HepG2 (cell line): ENCODE measurements around a stretch of chr2.

DNA sequence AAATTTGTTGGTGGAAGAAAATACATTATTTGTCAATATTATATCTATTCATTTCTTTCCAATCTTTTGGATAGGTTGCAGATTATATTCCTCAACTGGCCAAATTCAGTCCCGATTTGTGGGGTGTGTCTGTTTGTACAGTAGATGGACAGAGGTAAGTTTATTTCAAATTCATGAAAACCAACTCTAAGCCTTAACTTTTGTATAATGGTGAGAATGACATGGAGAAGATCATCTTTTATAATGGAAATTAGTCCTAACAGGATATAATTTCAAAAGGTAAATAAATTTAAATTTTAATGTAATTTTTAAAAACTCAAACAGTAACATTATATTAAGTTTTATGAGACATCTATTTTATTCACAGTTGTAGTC, 21.2 kb downstream of the GLS start:
- RRBS, 2 experiments = no CpG with 5 or more reads among the region's 1 CpG
CAGE:
- cytosol, long polyA minus RNA = start-site peak on the plus strand centred at position 84 of the sequence, 8 bp wide, 31 reads
- cytosol, long polyA plus RNA = no peak
- long polyA plus RNA = no peak
- nucleus, long polyA minus RNA = no peak
- nucleus, long polyA plus RNA = no peak

DNA sequence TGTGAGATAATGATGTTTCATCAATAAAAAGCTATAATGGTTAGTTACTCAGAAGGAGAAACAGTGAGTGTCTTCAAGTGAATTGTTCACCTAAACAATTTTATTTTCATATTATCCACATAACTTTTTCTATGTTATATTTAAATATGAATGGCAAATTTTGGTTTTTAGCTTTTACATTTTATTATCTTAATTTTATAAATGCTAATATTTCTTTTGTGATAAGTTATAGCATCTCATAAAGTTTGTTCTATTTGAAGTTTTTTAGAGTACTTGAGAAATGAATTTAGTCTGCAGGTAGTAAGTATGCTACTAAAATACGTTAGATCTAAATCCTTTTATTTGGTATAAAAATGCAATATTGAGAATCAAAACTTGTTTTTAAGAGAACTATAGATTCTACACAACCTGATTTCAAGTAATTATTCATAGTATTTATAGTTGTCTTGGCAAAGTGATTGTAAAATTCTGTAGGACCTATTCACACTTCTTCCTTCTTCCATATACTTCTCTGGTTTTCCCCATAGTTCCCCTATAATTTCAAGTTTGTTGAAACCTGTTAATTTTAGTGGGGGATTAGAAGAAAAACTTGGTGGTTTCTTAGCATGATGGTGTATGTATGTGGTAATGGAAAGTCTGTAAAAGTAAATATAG, 53.1 kb downstream of the GLS start:
- RRBS, 2 experiments = no CpG with 5 or more reads among the region's 1 CpG
CAGE:
- cytosol, long polyA minus RNA = no peak
- cytosol, long polyA plus RNA = no peak
- long polyA plus RNA = no peak
- nucleus, long polyA minus RNA = start-site peak on the plus strand centred at position 172 of the sequence, 806 bp wide, 231 reads
- nucleus, long polyA plus RNA = no peak

DNA sequence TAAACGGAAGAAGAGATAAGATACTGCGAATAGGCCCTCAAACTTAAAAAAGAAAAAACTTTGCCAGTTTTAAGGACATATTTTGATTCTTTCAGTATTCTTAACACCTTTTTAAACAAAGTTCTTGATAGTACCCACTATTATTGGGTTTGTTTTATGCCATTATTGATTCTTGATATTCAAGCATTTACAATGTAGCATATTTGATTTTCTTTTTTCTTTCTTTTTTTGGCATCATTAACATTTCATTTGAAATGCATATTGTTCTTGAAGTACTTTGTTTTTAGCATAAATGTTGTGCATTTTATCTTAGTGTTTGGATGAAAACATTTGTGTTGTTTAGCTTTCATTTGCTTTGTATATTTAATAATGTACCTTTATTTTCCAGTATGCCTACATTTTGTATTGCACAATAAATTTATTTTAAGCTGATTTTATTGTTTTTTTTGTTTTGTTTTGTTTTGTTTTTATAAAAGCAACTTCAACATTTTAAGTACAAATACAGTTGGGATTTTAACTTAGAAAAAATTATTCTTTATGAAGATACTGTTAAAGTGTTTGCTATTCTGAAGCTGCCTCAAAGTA, 54.3 kb downstream of the GLS start:
- RRBS, 2 experiments = no CpG with 5 or more reads among the region's 2 CpGs
CAGE:
- cytosol, long polyA minus RNA = no peak
- cytosol, long polyA plus RNA = no peak
- long polyA plus RNA = no peak
- nucleus, long polyA minus RNA = start-site peak on the plus strand centred at position 118 of the sequence, 96 bp wide, 30 reads
- nucleus, long polyA plus RNA = no peak

DNA sequence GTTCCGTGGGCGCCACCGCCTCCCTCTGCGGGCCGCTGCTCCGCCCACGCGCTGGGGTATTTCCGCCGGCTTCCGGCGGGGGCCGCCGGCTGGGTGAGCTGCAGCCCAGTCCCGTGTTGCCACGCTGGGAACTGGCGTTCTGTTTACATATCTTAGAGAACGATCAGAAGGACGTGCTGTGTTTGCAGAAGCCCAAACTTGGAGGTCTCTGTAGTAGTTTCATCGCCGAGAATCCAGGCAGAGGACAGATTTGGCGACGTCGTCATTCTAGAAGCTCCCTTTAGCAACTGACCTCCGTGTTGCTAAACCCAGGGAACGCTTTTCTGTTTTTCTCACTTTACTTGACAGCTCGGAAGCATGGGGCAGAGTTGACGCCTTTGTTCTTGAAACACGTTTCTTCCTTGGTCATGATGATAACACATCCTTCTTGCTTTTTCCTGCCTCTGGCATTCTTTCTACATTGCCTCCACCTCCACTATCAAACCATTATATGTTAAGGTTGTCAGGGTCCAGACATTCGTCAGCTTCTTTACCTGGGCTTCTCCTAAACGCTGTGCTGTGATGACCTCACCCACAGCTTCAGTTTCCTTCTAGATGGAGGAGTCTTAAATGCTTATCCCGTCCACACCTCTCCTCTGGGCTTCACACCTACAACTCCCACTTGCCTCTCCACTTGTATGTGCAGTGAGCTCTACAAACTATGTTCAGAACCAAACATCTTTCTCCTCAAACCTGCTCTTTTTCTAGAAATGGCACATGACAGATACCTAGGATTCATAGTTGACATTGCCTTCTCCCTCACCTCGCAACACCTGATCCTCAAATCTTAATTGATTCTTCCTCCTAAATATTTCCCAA, 524 bp upstream of the STAT1 start:
- RRBS, 2 experiments = under 1 to 2% methylated on average over 6 of the region's 33 CpGs
CAGE:
- cytosol, long polyA minus RNA = no peak
- cytosol, long polyA plus RNA = no peak
- long polyA plus RNA = no peak
- nucleus, long polyA minus RNA = no peak
- nucleus, long polyA plus RNA = no peak

DNA sequence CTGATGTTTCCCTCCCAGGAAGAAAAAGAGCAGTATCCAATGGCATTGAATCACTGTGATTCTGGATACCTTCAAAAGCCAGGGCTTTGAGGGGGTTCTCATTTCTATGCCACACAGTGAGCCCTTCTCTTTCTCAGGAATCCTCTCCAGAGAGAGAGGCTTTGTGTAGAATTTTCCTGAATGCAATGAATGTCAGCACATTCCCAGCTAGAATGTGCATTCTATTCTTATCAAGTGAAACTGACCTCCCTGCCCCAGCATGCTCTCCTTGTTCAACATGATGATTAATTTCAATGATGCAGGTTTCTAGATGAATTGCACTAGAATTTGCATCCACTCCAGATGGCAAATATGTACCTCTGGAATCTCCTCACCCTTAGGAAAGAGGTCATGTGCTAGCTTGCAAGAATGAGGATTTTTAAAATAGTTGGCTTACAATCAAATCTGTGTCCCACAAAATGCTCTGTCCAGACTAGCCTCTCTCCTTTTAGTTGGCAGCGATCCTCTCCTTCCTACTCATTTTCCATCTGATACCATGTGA, 20.8 kb upstream of the STAT4 start:
- RRBS, 2 experiments = no CpG with 5 or more reads among the region's 1 CpG
CAGE:
- cytosol, long polyA minus RNA = no peak
- cytosol, long polyA plus RNA = no peak
- long polyA plus RNA = no peak
- nucleus, long polyA minus RNA = no peak
- nucleus, long polyA plus RNA = no peak

DNA sequence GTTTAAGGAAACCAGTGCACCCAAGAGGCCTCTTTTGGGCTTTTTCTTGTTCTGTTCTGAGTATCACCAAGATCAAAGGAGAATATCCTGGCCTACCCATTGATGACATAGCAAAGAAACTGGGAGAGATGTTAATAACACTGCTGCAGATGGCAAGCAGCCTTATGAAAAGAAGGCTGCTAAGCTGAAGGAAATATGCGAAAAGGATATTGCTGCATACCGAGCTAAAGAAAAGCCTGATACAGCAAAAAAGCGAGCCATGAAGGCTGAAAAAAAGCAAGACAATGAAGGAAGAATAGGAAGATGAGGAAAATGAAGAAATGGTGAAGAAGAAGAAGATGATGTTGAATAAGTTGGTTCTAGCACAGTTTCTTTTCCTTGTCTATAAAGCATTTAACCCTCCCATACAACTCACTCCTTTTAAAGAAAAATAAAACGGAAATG, 23.7 kb upstream of the STAT4 start:
- RRBS, 2 experiments = no CpG with 5 or more reads among the region's 4 CpGs
CAGE:
- cytosol, long polyA minus RNA = no peak
- cytosol, long polyA plus RNA = no peak
- long polyA plus RNA = no peak
- nucleus, long polyA minus RNA = no peak
- nucleus, long polyA plus RNA = no peak

GRCh38 chr2:191184444-191185193, 33.8 kb upstream of the STAT4 start:
- RRBS, 2 experiments = no CpG with 5 or more reads among the region's 4 CpGs
CAGE:
- cytosol, long polyA minus RNA = no peak
- cytosol, long polyA plus RNA = no peak
- long polyA plus RNA = no peak
- nucleus, long polyA minus RNA = no peak
- nucleus, long polyA plus RNA = no peak

DNA sequence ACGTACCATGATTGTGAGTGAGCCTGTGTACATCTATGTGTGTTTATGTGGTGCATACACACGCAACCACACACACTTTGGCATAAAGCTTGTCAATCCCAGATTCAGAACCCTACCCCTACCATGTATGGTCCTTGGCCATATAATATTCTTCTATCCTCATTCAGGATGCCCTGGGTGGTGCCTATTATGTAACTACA, 11.3 kb upstream of the MYO1B start:
- RRBS, 2 experiments = no CpG with 5 or more reads among the region's 2 CpGs
CAGE:
- cytosol, long polyA minus RNA = no peak
- cytosol, long polyA plus RNA = no peak
- long polyA plus RNA = no peak
- nucleus, long polyA minus RNA = no peak
- nucleus, long polyA plus RNA = no peak

- RRBS, 2 experiments = no CpG with 5 or more reads among the region's 6 CpGs
CAGE:
- cytosol, long polyA minus RNA = no peak
- cytosol, long polyA plus RNA = no peak
- long polyA plus RNA = no peak
- nucleus, long polyA minus RNA = start-site peak on the plus strand at chr2:191263270-191263772, 21 reads
- nucleus, long polyA plus RNA = no peak
Measured at GRCh38 chr2:191262875-191263799, 17.9 kb downstream of the MYO1B start.

CAGE:
- cytosol, long polyA minus RNA = no peak
- cytosol, long polyA plus RNA = no peak
- long polyA plus RNA = no peak
- nucleus, long polyA minus RNA = no peak
- nucleus, long polyA plus RNA = no peak
Measured at GRCh38 chr2:191689274-191689590, 11.3 kb downstream of the NABP1 start.

DNA sequence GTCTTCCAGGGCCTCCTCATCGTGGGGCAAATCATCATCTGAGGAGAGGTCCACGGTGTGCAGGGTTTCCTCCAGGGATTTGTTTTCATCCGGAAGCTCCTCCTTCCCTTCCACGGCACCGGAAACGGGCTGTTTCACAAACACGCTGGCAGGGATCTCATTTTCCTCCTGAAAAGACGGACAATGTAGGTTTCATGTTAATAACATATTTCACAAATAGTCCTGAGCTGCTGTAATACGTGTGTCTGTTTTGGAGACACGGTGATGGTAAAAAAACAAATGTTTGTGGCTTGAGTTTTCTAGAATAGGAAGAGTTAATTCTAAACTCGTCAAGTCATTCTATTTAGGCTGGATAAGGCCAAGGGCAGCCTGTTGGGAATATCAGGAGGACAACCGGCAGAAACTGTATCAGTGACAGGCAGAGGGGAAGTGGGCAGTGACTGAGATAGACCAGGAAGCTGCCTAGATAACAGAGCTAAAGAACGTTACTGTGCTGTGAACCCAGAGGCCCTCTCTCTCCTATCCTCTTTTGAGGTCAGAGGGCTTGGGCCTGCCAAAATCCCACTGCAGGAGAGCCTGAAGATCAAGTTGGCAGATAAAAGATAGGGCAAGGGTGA, 10.2 kb downstream of the CAVIN2 start:
- RRBS, 2 experiments = no CpG with 5 or more reads among the region's 13 CpGs
CAGE:
- cytosol, long polyA minus RNA = no peak
- cytosol, long polyA plus RNA = no peak
- long polyA plus RNA = no peak
- nucleus, long polyA minus RNA = no peak
- nucleus, long polyA plus RNA = no peak

GRCh38 chr2:191963512-191963711, 116.5 kb upstream of the CAVIN2 start:
- RRBS, 2 experiments = no CpG with 5 or more reads among the region's 1 CpG
CAGE:
- cytosol, long polyA minus RNA = no peak
- cytosol, long polyA plus RNA = no peak
- long polyA plus RNA = no peak
- nucleus, long polyA minus RNA = no peak
- nucleus, long polyA plus RNA = no peak

GRCh38 chr2:191965617-191965942, 118.7 kb upstream of the CAVIN2 start:
- RRBS, 2 experiments = no CpG with 5 or more reads among the region's 2 CpGs
CAGE:
- cytosol, long polyA minus RNA = no peak
- cytosol, long polyA plus RNA = no peak
- long polyA plus RNA = no peak
- nucleus, long polyA minus RNA = no peak
- nucleus, long polyA plus RNA = no peak

GRCh38 chr2:195595617-195596335, 61.2 kb upstream of the SLC39A10 start:
- RRBS, 2 experiments = no CpG with 5 or more reads among the region's 8 CpGs
CAGE:
- cytosol, long polyA minus RNA = no peak
- cytosol, long polyA plus RNA = no peak
- long polyA plus RNA = no peak
- nucleus, long polyA minus RNA = no peak
- nucleus, long polyA plus RNA = no peak

DNA sequence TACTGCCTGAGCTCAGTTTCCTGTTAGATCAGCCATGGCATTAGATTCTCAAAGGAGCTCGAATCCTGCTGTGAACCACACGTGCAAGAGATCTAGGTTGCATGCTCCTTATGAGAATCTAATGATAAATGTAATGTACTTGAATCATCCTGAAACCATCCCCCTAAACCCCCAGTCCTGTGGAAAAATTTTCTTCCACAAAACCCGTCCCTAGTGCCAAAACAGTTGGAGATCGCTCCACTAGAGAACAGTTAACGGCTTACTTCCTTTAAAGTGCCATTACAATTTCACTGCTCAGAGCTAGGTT, 37.1 kb downstream of the STK17B start:
- RRBS, 2 experiments = no CpG with 5 or more reads among the region's 5 CpGs
CAGE:
- cytosol, long polyA minus RNA = no peak
- cytosol, long polyA plus RNA = no peak
- long polyA plus RNA = no peak
- nucleus, long polyA minus RNA = no peak
- nucleus, long polyA plus RNA = no peak

DNA sequence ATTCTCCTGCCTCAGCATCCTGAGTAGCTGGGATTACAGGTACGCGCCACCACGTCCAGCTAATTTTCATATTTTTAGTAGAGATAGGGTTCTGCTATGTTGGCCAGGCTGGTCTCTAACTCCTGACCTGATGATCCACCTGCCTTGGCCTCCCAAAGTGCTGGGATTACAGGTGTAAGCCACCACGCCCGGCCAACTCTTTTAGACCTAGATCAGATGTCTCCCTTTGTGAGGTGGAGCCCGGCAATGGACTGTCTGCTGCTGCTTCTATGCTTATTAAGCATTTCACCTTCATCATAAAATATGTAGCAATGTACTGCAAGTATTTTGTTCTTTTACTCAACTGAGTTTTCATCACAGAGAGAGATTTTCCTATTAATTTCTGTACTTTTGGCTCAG, 30.7 kb downstream of the STK17B start:
- RRBS, 2 experiments = no CpG with 5 or more reads among the region's 6 CpGs
CAGE:
- cytosol, long polyA minus RNA = no peak
- cytosol, long polyA plus RNA = no peak
- long polyA plus RNA = no peak
- nucleus, long polyA minus RNA = no peak
- nucleus, long polyA plus RNA = no peak

- RRBS, 2 experiments = no CpG with 5 or more reads among the region's 3 CpGs
CAGE:
- cytosol, long polyA minus RNA = no peak
- cytosol, long polyA plus RNA = no peak
- long polyA plus RNA = no peak
- nucleus, long polyA minus RNA = no peak
- nucleus, long polyA plus RNA = no peak
Measured at GRCh38 chr2:196148096-196148494, 23.3 kb downstream of the STK17B start.

DNA sequence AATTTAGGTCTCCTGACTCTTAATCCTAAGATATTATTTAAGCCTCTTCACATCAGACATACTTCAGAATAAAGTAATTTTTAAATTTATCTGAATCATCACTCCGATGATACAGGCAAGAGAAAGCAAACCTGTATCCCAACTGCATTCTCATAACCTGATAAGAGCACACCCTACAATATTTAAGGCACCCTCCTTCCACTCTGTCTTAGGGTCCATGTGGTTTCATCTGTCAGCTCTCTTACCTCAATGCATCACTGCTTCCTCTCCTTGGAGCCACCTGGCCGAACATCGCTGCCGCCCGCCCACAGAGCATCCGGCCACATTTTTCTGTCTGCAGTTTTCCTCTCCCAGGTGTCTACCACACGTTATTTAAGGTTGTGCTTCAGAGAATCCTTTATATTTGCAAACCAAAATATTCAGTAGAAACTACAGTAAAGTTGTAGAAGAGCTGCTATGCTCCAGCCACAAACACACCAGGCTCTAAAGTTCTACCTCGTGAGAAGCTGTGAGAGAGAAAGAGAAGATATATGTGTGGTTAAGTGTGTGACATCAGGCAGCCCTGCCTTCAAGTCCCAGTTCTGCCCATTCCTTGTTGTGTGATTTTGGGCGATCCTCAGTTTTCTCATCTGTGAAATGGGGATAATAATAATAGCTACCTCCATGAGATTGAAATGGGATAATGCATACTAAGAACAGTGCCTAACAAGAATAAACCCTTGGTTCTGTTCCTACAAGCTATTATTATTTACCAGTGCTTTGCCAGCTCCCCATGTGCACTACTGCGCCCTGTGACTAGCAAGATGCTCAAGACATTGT, 4.8 kb upstream of the STK17B start:
- RRBS, 2 experiments = no CpG with 5 or more reads among the region's 10 CpGs
CAGE:
- cytosol, long polyA minus RNA = no peak
- cytosol, long polyA plus RNA = no peak
- long polyA plus RNA = no peak
- nucleus, long polyA minus RNA = no peak
- nucleus, long polyA plus RNA = no peak

DNA sequence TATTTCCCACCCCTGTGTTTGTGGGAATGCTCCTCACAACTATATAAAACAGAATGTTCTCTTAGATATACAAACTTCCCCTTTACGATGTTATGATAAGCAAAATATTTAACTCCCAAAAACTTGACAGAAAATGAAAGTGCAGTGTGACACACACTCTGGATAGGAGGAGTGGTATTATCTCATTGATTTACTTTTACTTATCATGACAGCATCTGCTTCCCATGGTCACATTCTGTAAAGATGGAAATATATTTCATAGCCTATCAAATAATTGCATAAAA, 96.6 kb upstream of the STK17B start:
- RRBS, 2 experiments = no CpG with 5 or more reads among the region's 1 CpG
CAGE:
- cytosol, long polyA minus RNA = no peak
- cytosol, long polyA plus RNA = no peak
- long polyA plus RNA = no peak
- nucleus, long polyA minus RNA = no peak
- nucleus, long polyA plus RNA = no peak

DNA sequence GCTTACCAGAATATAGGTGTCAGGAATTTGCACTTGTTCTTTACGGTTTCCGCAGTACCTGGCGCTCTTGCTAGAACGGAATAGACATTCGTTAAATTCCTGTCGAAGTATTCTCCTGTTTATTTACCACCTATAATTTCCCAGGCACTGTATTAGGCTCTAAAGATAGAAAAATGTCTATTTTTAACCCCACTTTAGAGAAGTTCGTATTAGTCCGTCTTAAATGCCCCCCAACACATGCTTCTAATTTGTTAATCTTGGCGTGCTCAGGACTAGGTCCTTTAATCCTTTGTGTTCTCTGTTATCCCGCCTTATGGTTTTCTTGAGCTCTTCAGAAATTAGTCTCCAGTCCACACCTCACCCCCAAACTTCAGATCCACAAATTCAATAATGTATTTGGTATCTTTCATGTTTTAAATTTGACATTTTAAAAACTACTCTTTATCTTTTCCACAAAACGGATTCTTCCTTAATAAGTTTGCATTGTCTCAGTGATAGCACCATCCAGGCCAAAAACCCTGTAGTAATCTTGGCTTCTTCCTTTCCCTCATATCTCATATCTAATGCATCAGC, 711 bp downstream of the CCDC150 start:
- RRBS, 2 experiments = no CpG with 5 or more reads among the region's 11 CpGs
CAGE:
- cytosol, long polyA minus RNA = no peak
- cytosol, long polyA plus RNA = no peak
- long polyA plus RNA = no peak
- nucleus, long polyA minus RNA = no peak
- nucleus, long polyA plus RNA = no peak